Metastatic Lung Carcinoma in the Adrenal Gland (tissue), 1 donor: ENCODE measurements around a stretch of chr3.

DNA sequence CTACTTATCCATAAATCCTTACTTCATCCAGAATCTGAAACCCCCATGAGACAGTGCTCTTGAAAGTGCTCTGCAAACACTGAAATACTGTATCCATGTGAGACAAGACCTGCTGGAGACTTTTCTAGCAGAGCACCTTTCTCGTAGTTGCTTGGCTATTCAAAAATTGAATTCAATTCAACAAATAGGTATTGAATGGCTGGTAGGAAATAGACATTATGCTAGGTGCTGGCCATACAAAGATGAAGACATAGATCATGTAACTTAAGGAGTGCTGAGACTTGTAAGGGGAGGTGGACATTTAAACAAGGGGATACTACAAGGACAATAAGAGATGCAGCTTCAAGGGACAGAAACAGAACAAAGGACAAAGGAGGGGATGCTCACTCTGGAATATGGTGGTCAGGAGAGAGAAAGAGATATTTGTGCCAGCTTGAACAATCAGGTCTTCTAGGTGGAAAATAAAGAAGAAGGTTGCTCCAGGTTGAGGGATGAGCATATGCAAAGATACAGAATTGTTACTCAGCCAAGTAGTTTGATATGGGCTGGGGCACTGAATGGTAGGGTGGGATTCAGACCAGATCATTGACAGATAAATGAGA is 1.6 kb downstream of the MASP1 start:
- PRO-cap, result no peak

DNA sequence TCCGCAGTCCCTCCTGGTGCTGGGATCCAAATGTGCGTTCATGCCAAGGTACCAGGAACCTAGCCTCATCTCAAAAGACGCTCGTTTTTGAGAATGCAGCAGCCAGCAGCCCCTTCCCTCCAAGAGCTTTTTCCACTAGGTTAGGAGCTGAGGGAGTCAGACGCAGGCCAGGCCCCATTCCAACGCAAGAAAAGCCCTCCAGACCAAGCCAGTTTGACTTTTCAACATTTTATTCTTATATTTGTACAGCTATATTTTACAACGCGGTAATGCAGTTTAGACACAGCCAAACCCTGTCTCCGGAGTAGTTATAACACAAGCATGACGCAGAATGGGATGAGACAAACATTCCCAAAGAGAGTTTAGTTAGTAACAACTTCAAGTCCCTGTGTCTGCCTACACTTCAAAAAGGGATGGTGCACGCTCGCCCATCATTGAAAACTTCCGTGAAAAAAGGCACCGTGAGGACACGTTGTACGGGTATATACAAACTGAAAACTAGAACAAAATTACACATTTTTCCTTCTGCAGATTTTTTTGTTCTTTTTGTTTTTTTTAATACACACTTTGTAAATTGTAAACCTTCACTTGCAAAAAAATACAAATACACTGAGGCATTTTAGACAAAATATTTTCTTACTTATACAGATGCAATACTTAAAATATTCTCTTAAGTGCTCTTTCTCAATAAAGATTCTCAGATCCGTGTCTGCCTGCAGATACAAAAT is 19.0 kb upstream of the RTP2 start:
- PRO-cap, result no peak

DNA sequence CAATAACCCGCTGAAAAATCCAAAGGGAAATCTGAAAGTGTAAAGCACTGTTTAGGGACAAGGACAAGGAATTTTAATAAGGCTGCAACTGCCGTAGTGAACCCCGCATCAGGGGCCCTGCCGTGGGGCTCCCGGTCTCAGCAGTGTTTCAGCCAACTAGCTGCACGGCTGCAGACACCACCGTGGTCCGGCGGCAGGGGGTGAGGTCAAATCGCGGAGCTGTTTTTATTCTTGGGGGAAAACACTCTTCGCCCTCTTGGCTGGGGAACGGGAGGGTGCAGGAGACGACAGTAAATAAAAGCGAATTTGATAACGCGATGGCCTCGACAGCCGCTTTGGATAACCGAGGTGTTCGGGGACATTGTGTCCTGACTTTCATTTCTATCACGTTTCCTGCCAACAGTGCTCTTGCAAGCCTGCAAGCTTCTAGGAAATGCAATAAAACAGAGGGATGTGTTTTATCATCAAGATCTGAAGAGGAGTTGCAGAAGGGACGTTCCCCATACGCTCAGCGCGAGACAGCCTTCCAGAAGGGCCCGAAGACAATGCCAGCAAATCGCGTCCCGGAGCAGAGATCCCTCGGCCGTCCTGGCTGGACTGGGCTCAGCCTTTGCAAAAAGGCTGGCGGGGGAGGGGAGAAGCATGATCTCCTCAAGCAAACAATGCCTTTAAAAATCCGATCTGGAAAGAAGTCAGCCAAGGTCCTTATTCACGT is 5.9 kb downstream of the BCL6 start:
- PRO-cap, result bidirectional peak, plus-strand start at position 467 of the sequence, minus-strand start at position 350 of the sequence; unidirectional peak, minus-strand start at position 590 of the sequence

DNA sequence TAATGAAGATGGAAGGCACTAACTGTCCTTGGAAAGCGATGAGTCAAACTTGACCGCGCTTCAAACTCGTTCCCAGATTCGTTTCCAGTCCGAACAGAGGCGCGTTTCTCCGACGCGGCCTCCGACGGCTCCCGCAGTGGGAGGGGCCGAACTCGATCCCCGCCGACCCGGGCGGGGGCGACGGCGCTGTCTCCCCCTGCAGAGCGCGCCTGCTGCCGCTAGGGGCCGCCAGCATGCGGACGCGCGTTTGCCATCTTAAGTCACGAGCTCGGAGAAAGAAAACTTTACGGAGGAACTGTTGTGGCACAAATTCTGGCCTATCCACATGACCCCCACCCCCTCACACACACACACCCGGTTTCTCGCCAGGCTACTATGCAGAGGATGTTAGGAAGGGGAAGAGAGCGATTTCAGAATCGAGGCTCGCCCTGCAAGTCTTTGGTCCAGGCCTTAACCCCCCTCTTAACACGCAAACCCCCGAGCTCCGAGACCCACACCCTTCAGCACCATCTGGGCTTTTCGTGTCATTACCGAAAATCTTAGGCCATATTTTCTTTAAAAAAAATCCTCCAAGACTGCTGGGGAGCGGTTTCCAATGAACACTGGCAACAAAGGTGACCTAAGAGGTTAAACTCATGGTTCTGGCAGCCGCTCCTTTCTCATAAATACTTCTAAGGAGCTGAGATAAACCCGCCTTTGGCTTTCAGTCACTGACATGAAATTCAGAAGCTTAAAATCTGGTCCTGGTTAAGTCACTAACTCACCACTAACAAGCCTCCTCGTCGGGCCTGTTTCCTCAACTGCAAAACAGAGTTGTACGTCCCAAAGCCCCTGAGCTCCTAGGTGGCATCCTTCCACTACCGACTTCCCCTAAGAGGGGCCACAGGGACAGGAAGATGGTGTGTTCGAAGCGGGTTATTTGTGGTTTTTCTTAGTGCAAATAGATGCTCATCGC is 5.1 kb downstream of the BCL6 start:
- PRO-cap, result bidirectional peak, plus-strand start at position 380 of the sequence, minus-strand start at position 126 of the sequence

- PRO-cap, result bidirectional peak, plus-strand start at chr3:187744895, minus-strand start at chr3:187744731; unidirectional peak, minus-strand start at chr3:187744941; bidirectional peak, plus-strand start at chr3:187744959, minus-strand start at chr3:187744941
These were observed 560 bp downstream of the BCL6 start for GRCh38 chr3:187744598-187745217.

GRCh38 chr3:187862736-187863081 is 117.4 kb upstream of the BCL6 start:
- PRO-cap, result no peak

DNA sequence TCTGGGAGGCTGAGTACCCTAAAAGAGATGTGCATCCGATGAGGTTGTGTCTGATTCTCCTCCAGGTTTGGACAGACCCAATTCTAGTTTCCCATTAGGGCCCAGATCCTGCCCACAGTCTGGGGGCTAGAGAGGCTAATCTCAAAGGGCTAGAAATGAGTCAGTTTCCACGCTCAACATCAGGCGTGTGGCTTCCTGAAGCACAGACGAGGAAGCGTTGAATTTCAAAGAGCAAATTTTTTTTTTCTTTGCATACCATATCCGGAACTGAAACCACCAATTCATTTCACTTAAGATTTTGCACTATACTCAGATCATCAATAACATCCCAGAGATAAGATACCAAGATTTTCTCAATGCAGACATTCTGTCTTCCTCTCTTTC is 173.8 kb upstream of the BCL6 start:
- PRO-cap, result no peak

DNA sequence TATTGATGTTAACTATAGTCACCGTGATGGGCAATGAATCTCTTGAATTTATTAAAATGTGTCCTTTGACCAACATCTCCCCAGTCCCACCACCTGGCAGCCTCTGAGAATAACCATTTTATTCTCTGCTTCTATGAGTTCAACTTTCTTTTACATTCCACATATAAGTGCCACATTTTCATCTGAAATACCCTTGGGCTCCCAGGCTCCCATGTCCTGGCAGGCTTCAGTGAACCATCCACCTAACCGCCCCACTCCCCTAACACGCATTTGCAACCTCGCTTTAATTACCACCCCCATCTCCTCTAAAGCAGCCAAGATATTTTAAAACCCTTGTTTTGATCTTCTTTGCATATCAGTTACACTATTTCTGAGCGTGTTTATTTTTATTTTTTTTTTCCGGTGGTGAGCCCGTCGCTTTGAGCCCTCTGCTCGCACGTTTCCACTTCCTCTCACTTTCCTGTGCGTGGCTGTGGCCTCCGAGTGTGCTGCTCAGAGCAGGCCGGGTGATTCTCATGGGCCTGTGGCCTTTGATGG is 195.5 kb upstream of the LPP start:
- PRO-cap, result no peak

GRCh38 chr3:187994103-187994628 is 159.8 kb upstream of the LPP start:
- PRO-cap, result no peak

- PRO-cap, result no peak
These were observed 76.7 kb upstream of the LPP start for GRCh38 chr3:188077098-188077881.

DNA sequence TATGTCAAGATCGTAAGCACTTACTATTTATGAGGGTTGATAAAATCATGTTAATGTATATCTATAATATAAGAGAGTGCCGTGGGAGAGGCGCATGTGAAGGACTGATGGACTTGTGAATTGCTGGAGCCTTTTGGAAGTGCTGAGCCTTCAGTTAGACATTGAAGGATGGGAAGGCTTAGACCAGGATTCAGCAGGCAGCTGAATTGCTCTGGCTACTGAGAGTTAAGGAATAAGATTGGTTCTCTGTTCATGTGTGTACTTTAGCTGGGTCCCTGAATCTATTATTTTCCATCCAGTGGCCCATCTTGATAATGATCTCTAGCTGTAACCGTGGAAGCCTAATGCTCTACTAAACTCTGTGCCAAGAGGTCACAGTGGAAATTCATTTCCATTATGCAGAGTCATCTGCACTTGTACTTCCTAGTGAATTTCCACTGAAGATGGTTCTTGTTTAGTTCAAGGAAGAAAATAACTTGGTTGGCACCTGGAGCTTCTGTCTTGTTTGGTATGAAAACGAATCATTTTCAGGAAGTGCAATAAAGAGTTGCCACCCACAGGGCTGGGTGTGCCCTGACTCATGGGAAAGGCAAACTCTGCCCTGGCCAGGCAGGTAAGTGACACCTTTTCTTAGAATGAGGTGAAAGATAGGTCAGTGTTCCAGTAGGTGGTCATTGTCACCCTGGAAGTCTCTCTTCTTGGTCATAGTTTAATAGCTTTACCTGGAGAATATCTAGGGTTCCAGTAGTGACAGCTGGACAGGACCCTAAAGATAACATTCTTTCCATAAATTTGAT is 10.3 kb downstream of the LPP start:
- PRO-cap, result bidirectional peak, plus-strand start at position 633 of the sequence, minus-strand start at position 498 of the sequence

DNA sequence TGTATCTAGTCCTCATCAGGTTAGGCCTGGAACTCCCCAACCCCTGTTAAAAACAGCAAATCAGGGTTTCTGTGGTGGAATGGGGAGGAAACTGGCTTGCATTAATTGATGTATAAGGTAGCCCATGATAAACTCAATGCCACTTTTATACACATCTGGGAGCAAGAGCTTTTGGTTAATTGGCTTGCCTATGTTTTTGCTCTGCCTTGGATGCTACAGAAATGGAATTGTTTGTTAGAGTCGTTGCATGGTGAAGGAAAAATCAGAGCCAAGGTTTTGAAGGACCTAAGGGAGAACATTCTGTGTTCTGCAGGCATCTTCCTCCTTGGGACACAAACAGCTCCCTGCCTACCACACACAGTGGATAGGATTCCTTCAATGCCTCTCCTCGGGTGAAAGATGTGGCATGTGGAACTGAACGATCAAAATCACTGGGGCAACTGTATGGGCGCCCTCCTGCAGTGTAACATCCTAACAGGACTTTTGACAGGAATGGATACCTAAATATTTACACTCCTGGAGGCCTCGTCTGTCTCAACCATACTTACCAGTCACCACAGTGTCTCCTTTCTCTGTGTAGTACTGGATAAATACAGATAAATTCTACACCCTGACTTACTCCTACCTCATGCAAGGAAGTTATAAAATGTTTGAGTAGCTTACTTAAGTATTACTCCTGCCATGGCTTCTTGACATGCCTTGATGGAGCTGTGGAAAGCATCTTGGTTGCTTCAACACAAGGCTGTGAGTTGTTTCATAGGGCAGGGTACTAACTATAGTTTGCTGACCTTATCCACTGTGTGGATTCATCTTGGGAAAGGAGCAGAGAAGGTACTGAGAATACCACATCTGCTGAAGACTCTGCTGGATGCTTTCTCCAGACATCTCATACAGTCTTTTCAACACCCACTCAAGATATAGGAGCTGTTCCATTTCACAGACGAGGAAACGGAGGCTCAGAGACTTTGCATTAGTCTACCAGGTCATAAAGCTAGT is 100.7 kb downstream of the LPP start:
- PRO-cap, result no peak

DNA sequence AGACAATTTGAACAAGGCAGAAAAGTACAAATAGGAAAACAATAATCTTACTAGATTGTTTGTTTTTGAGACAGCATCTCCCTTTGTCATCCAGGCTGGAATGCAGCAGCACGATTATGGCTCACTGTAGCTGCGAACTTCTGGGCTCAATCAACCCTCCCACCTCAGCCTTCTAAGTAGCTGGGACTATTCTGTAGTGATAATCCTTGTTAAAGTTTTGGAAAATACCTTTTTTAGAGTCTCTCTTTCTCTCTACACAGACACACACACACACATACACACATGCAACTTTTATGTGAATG is 107.1 kb downstream of the LPP start:
- PRO-cap, result no peak

DNA sequence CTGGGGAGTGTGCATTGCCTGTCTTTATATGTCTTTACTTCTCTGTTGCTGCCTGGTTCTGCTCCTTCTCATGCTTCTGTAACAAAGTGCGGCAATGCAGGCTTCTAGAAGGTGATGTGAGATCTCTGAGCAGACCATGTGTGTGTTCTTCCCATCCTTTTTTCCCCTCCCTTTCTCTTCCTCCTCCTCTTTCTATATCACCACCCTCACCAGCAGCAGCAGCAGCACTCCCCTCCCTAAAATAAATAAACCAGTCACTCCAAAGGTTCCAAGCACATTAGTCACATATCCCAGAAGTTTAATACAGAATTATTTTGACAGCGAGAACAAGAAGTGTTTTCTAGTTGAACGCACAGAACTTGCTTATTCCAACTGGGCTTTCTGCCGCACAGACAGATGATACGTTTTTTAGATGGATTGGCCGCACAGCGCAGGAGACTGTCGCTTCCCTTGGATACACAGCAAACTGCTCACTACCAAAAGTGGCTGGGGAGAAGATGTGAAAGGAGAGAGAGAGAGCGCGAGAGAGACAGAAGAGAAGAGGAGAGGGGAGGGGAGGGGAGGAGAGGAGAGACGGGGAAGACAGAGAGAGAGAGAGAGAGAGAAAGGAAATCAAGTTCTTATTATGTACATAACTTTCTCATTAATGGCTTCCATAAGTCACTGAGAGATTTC is 112.1 kb downstream of the LPP start:
- PRO-cap, result bidirectional peak, plus-strand start at position 306 of the sequence, minus-strand start at position 169 of the sequence

DNA sequence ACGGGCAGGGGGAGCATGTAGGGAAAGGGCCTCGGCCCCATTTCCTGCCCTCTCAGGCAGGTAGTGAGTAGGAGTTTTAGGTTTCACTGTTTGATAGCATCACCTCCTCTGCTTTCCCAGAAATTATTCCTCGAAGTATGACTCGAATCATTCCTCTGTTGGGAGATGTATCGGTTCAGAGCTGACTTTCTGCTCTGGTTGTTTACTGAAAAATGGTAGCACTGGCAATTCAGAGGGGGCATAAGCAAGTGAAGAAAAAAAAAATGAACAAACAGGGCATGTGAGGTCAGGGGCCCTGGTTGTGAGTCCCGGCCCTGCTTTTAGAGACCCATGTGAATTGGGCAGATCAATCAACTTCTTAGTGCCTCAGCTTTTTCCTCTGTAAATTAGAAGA is 130.8 kb downstream of the LPP start:
- PRO-cap, result no peak

DNA sequence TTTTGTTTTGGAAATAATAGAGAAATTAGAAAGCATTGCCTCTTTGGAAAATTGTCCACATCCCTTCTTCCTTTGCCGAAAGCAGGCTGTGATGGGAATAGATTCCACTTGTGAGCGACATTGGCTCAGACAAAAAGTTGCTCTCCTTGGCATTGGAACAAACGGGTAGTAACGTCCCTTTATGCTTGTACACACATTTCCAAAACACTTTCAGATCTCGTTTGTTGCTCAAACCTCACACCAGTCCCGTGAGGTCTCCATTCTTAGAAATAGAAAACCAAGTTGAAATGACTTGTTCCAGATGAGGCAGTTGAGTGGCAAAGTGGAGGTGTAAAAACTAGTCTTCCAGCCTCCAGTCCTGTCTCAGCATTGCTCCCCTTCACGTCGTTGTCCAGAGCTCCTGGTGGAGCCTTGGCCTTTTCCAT is 134.2 kb downstream of the LPP start:
- PRO-cap, result no peak

- PRO-cap, result no peak
These were observed 149.4 kb downstream of the LPP start for GRCh38 chr3:188303318-188303740.

DNA sequence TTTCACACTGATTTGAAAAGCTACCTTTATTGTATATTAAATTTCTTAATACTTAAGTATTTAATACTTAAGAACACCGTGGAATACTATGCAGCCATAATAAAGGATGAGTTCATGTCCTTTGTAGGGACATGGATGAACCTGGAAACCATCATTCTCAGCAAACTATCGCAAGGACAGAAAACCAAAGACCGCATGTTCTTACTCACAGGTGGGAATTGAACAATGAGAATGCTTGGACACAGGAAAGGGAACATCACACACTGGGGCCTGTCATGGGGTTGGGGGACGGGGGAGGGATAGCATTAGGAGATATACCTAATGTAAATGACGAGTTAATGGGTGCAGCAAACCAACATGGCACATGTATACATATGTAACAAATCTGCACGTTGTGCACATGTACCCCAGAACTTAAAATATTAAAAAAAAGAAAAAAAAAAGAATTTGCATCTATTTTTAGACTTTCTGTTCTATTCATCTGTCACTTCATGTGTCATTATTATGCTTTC is 158.8 kb downstream of the LPP start:
- PRO-cap, result no peak

DNA sequence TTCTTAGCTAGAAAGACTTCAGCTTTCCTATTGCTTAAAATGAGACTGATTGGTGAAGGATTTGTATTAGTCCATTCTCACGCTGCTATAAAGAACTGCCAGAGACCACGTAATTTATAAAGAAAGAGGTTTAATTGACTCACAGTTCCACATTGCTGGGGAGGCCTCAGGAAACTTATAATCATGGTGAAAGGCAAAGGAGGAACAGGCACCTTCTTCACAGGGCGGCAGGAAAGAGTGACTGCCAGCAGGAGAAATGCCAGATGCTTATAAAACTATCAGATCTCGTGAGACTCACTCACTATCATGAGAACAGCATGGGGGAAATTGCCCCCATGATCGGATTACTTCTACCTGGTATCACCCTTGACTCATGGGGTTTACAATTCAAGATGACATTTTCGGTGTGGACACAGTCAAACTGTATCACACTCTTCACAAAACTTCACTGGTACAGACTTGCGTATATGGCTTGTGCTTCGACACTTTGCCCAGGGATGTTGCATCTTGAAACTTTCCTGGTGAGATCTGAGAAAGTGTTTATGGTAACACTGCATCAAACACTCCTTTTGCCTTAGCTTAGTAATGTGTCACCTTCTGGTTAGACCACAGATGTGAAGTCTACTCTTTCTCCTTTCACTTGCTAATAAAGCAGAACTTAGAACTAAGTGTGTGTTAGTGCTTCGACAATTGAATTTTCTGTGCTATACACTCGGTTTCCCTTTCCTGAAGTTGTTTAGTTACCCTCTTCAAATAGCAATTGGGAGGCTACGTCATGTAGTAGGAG is 185.6 kb downstream of the LPP start:
- PRO-cap, result no peak

DNA sequence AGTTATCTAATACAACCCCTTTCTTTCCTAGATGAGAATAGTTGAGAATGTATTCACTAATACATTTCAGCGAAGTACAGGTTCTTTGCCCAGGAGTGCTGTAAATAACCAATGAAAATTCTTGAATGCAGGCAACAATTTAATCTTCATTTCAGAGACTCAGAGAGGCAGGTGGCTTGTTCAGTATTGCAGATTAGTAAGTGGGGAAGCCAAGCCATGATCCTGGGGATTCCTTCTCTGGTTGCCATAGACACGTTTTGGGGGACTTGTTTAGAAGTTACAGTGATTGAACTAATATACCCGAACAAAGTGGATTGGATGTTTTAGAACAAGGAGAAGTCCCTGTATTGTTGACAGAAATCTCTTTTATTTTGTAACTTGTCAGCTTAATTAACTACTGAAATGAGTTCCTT is 260.7 kb downstream of the LPP start:
- PRO-cap, result no peak